HL-60 (cell line): ENCODE results near the genes RFX1 and CLEC17A.

GRCh38 chr19:13813154-13813632 is 17.9 kb downstream of the ZSWIM4 start:
- RRBS, result no CpG with 5 or more reads among the region's 2 CpGs

DNA sequence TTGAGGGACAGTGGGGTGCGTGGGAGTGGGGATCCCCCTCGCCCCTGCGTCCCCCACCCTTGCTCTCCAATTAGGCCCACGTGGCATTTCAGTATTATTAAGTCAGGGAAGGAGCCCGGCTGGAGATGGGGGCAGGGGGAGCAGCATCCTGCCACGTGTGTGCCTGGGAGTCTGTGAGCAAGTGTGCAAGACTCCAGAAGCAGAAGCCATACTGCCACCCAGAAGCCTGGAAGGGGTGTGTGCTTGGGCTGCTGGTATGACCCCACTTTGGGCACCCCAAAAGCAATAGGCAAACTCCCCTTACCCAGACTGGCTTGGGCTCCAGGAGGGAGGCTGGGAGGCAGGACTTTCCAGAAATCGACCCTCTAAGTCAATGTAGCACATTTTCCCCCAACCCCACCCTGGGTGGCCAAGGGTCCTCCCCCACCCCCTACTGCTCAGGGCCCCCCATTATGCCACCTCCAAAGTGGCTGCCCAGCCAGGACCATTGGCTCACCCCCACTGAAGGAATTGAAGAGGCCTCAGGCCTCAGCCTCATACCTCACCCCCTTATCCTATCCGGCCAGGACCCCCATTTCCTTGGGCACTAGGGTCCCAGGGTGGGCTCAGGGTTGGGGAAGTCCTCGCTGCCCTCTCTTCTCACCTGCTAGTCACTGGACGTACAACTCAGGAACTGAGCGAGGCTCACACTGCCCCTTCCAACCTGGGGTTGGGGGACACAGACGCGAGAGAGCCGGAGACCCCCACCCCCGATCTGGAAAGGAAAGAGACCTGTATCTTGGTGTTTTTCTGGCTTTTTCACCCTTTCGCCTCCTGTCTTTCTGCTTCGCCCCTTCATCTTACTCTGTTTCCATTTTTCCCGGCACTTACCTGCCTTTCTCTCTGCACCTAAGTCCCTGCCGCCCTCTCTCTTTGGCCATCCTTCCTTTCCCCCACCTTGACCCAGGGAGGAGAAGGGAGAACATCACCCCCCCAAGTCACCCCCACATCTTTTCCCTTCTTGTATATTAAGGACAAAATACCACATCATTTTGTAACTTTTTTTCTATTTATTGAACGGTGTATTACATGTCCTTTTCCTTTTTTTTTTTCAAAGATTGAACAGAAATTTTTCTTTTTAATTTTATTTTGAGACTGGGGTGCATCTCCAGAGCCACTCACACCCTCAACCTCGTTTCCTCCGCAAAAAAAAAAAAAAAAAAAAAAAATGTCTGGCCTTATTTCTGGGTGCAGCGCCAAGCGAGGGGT is 36.2 kb downstream of the ZSWIM4 start:
- RRBS, result 100% methylated on average over 2 of the region's 24 CpGs

DNA sequence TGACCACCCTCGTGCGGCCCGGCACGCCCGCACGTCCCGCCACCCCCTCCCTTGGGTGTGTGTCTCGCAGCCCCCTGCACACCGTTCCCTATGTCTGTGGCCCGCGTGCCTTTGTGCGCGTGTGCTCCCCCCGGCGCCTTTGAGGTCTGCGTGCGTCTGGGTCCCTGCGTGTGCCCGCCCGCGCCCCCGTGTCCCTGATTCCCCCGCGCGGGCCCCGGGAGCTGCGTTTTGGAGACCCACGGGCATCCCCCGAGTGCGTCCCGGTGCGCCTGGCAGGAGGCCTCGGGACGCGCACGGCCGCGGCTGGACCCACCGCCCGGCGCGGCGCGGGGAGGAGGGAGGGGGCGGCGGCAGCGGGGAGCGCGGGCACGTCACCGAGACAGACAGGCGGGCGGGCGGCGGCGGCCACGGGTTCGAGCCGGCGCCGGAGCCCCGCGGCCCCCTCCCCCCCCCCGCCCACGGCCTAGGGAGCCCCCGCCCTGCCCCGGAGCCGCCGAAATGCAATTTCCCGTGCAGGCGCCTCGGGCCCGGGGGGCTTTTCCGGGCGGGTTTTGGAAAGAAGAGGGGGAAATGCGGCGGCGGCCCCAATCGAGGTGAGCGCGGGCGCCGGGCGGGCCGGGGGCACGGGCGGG is 12.0 kb upstream of the NANOS3 start:
- RRBS, result 12% methylated on average over 72 of the region's 87 CpGs

DNA sequence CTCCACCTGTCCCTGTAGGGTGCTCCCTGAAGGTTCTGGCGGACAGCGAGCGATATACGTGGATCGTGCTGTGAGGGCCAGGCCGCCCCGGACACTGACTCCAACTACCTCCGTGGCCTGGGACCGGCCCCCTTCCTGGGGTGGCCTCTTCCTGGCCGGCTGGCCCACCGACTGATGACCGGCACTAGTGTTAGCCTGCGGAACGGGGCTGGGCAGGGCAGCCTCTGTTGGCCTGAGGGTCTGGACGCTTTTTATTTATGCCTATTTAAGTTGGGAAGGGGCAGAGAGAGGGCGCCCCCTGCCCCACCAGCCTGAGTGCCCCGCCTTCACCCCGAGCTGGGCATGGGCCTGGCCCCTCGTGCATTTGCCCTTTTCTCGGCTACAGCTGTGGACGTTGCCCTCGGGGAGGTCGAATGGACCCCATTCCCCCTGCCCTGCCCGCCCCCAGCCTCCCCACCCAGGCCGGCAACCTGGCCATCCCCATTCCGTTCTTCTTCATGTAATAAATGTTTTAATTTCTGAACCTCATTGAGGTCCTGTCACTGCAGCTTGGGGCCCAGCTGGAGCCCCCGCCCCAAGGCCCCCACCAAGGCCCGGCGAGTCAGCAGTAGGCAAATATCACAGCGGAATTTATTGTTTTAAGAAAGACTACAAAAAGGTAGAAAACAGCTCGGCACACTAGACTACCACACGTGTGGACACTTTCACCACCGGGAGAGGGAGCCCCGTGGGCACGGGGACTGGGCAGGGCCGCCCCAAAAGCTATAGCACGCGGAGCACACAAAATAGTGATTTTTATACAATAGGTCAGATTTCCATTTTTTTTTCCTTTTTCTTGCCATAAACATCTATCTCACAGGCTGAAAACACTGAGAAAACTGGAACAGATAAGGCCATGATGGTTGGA is 8.9 kb downstream of the DCAF15 start:
- RRBS, result 90% methylated on average over 5 of the region's 38 CpGs

- RRBS, result 87% methylated on average over 3 of the region's 21 CpGs
These were observed 22.9 kb downstream of the RFX1 start for GRCh38 chr19:13983046-13983868.

- RRBS, result 2% methylated on average over 5 of the region's 11 CpGs
These were observed 195 bp downstream of the RFX1 start for GRCh38 chr19:14006068-14006181.

GRCh38 chr19:14006182-14006868 is at the start of gene RFX1:
RFX1 (minus strand) TSS chr19:14006320.
- RRBS, result 4% methylated on average over 25 of the region's 55 CpGs

DNA sequence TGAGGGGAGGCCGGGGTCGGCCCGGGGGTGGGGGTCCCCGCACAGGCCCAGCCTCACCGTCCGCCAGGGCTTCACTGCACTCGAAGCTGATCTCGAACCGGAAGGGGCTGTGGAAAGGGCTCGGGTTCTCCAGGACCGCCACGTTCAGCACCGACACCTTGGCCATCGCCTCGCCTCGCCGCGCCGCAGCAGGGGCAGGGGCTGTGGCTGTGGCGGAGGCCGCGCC is 185 bp downstream of the ASF1B start:
- RRBS, result 3% methylated on average over 6 of the region's 22 CpGs

- RRBS, result no CpG with 5 or more reads among the region's 20 CpGs
These were observed 31.2 kb upstream of the ASF1B start for GRCh38 chr19:14167437-14168225.

GRCh38 chr19:14293346-14294003 is 87.5 kb upstream of the ADGRL1 start:
- RRBS, result no CpG with 5 or more reads among the region's 25 CpGs

DNA sequence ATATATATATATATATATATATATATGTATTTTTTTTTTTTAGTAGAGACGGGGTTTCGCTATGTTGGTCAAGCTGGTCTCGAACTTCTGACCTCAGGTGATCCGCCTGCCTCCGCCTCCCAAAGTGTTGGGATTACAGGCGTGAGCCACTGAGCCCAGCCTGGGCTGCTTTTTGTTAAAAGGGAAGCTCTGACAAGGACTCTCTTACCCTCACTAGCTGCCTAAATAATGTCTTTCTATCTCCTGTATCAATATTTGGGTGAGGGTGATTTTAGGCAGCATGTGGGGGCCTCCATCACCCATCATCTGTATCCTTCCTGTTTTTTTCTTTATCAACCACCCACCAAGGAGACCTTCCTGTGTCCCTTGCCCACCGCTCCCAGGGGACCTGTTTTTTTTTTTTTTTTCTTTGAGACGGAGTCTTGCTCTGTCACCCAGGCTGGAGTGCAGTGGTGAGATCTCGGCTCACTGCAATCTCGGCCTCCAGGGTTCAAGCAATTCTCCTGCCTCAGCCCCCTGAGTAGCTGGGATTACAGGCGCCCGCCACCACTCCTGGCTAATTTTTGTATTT is 5.3 kb upstream of the NDUFB7 start:
- RRBS, result no CpG with 5 or more reads among the region's 12 CpGs

GRCh38 chr19:14582787-14583357 is at the start of gene CLEC17A:
CLEC17A (plus strand) TSS chr19:14583084.
- RRBS, result no CpG with 5 or more reads among the region's 8 CpGs

DNA sequence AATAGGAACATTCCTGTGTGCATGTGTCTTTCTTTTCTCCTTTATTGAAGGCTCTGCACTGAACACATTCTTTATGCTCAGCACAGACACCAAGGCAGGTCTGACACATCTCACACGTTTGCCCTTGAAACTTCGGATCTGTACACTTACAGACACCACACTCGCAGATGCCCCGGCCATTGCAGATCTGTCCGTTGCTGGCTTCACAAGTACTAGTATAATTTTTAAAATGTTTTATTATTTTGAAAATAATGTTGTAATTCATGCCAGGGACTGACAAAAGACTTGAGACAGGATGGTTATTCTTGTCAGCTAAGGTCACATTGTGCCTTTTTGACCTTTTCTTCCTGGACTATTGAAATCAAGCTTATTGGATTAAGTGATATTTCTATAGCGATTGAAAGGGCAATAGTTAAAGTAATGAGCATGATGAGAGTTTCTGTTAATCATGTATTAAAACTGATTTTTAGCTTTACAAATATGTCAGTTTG is 39.2 kb downstream of the CLEC17A start:
- RRBS, result no CpG with 5 or more reads among the region's 6 CpGs

DNA sequence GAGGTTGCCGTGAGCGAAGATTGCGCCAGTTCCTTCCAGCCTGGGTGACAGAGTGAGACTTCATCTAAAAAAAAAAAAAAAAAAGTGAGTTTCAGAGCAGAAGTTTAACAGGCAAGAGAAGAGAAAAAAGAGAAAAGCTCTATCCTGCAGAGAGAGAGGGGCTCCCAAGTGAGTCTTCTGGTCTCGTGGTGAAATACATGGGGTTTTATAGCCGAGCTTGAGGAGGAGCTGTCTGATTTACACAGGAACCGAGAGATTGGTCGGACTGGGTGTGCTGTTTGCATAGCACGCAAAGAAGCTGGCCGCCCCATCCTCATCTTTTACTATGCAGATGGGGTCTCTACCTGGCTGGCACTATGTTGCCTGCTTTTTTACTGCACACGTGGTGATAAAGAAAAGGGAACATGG is 1.4 kb upstream of the ADGRE3 start:
- RRBS, result no CpG with 5 or more reads among the region's 10 CpGs

DNA sequence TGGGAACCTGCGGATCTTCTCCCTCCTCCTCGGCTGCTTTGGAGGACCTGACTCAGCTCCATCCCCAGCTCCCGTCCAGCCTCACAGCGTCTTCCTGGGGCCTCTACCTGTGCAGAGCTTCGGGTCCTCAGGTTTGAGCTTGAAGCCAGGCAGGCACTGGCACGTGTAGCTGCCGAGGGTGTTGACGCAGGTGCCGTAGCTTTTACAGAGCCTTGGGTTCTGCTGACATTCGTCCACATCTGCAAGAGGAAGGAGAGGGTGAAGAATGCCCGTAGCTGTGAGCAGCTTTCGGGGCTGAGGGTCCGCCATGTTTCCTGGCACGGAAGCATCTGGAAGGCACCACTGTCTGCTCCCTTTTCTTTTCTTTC is 11.5 kb downstream of the ADGRE2 start:
- RRBS, result no CpG with 5 or more reads among the region's 14 CpGs

DNA sequence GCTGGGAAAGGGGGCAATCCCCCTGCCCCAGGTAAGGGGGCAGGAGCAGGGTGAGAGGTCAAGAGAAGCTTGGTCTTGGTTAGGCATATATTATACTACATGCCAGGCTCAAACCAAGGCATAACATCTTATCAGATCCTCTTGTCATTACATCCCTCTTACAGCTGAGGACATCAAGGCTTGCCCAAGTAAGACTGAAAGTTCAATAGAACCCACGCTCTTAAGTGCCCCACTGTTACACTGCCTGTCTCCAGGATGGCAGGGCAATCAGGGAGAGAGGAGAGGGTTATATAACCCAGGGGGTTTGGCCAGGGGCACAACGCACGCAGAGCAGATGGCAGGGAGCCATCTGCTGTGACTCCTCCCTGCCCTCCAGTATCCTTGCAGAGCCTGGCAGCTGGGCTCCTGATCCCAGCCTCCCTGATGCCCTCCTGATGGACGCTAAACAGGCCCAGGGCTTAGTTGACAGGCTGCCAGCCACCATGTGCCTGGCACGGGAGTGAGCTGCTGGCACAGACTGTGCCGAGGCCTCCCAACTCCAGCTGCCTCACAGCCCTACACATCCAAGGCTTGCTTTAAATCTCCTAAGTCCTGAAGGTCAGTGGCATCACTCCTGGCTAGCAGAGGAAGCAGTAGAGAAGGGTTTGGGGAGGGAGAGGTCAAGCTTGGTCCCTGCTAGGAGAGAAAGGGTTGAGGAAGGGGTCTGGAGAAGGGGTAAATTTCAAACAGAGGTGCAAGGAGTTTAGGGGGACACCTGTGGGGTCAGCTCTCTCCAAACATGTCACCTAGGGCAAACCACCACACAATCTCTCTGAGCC is 1.7 kb downstream of the ILVBL start:
- RRBS, result no CpG with 5 or more reads among the region's 6 CpGs

GRCh38 chr19:15124502-15124907 is 1.1 kb downstream of the ILVBL start:
- RRBS, result no CpG with 5 or more reads among the region's 9 CpGs

- RRBS, result no CpG with 5 or more reads among the region's 13 CpGs
These were observed 34.5 kb upstream of the ILVBL start for GRCh38 chr19:15159776-15160716.

GRCh38 chr19:15186904-15187372 is 13.9 kb downstream of the NOTCH3 start:
- RRBS, result no CpG with 5 or more reads among the region's 22 CpGs

GRCh38 chr19:15197234-15197837 is 3.5 kb downstream of the NOTCH3 start:
- RRBS, result no CpG with 5 or more reads among the region's 13 CpGs